Caco-2 (cell line): ENCODE data around the genes SMC3 and ACSL5.

DNA sequence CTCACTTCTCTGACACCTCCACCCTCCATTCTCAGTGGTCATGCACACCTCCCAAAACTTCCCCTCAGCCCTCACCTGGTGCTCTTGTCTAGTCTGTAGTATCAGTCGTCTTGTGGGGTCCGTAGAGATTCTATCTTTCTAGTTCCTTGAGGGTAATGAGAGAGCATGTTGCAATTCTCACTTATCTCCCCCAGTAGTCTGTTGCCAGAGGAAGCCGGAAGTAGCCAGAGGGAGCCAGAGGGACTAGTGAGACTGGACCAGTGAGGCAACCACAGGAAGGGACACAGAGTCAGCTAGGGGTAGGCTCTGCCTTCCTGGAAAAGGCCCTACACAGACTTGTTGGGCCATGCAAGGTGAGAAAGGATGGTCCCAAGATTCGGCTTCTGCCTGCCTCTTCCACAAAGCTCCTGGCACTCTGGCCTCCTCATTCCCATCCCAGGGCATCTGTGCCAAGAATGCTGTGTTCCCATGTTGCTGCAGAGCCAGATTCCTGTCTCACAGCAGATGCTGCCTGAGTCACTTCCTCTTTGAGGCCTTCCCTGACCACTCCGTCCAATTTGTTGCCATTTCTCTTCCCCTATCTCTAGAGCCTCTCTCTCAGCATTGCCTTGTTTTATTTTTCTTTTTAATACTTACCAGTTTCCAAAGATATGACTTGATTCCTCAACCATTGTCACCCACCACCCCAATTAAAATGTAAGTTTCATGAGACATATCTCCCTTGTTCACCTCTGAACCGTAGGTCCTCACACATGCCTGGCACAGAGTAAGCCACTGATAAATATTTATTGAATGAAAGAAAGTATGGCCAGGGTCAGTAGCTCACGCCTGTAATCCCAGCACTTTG is 50.5 kb upstream of the DUSP5 start:
- PRO-cap: no peak
- RRBS: no CpG with 5 or more reads among the region's 7 CpGs

DNA sequence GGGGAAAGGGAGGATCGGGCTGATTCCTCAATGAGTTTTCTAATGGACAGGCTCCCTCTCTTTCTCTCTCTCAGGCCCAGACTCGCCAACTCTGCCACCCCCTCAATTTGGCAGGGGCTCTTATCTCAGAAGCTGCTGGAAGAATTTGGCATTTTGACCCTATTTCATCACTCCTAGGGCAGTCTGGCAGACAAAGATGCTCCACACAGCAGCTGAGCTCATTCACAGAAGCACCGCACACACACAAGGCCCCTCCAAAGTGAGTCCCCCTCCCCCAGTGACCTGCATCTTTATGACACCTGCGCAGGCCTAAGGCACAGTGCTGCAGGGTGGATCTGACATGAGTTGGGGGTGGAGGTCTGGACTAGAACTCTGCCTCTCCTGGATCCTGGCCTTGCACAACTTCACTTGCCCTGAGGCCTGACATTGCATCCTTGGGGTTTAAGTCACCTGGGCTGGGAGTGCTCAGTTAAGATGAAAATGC is 41.2 kb upstream of the DUSP5 start:
- PRO-cap: bidirectional peak, plus-strand start at position 221 of the sequence, minus-strand start at position 93 of the sequence; bidirectional peak, plus-strand start at position 341 of the sequence, minus-strand start at position 261 of the sequence
- RRBS: no CpG with 5 or more reads among the region's 4 CpGs

DNA sequence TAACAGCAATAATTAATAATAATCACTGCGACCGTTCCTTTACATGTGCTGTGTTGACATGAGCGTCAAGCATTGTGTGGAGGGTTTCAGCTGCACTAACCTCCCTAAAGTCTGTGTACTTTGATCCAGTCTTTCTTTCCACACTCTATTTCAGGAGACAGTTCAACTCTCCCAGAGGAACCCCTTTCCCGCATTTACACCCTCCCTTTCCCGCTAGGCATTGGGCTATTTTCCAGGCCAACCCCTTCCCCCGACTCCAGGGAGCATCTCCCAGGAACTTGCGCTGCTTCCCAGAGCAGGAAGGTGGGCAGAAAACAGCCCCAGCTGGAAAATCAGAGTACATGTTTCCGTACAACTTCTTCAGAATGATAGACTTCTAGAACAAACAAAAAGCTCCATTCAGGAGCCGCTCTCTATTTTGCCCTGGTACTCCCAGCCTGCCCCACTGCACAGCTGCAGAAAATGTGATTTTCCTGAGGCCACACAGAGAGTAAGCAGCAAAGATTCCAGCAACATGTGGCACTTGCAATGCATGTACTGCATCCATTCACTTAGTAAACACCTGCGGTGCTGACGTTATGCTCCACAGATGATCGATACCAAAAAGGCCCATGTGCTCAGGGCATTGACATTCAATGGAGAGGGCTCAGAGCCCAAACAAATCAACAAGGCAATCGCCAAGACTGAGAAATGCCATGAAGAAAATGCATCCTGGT is 35.6 kb upstream of the DUSP5 start:
- PRO-cap: no peak
- RRBS: no CpG with 5 or more reads among the region's 13 CpGs

DNA sequence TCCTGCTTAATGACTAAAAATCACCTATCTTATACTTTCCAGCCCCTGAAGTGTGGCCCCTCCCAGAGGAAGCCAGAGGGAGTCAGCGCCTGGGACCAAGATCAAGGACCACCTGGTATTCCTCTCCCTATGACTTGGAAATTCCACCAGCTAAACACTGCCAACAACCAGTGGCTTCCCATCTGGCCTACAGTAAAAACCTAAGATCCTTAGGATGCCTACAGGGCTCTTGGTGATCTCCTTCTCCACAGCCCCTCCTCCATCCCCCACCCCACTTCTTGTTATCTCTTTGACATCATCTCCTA is 16.5 kb upstream of the DUSP5 start:
- PRO-cap: no peak
- RRBS: no CpG with 5 or more reads among the region's 1 CpG

GRCh38 chr10:110495820-110496631 is 1.7 kb upstream of the DUSP5 start:
- PRO-cap: no peak
- RRBS: 95% methylated on average over 7 of the region's 29 CpGs

DNA sequence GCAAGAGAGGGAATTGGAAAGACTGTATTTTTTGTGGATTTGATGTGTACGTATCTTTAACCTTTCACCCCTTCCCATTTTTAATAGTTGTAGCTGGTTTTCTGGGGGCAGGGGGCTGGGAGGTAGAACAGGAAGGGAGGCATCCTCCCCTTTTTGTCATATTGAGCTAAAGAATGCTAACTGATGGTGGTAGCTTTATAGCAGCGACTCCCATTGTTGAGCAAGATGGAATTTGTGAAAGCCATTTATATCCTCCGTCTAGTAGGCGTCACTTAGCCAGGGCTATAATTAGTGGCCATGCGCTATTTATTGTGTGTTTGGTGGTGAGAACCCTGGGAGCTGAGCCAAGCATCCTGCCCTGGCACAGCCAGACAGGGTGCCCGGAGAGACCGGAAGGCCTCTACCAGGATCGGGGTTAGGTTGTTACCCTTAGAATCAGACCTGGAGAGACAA is 11.4 kb downstream of the DUSP5 start:
- PRO-cap: no peak
- RRBS: no CpG with 5 or more reads among the region's 8 CpGs

DNA sequence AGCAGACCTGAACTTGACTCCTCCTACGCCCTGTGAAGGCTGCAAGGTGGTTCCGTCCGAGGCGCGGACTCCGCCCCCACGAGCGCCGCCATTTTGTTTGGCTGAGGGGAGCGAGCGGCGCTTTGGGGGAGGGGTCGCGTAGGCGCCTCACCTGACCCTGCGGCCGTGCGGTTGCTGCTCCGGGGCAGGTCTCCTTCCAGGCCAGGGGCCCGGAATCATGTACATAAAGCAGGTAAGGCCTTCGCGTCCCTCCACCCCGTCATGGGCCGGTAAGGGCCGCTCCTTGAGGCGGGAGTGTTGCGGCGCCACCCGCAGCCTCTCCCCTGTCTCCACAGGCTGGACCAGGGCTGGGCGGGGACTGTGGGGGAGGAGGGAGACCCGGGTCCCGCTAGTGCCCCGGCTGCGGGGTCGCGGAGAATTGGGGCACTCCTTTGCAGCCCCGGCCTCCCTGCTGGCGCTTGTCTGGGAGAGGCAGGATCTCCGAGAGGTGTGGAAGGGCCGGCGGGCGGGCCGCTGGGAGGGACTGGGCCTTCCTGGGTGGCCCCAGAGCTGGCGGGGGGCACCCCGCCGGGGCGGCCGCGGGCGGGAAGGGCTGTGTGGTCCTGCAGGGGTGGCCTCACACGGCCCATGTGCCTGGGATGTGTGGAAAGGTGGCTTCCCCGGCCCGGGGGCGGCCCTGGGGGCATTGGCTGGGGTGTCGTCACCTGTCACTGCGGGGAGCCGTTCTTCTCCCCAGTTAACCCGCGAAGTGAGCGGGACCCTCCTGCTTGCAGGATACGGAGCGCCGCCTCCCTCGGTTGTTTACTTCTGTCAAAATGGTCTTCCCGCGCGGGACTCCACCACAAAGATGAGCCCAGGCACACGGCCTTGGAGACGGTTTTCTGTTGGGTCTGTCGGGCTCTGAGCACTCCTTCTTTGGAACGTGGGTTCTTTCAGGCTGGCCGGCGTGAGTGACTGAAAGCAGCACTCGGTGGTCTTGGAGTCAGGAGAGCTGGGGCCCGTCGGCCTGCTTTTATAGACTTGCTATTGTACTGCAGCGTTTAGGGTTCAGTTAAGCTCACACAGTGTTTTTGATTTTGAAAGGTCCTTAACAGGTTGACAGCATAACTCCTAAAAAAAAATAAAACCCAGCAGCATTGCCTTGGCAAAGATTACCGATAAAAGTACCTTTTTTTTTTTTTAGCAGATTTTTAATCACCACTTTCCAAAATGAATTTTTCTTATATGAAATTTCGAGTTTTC is at the start of gene SMC3:
SMC3 (plus strand) TSS at position 96 of the 1,242 bp plus-strand sequence.
- PRO-cap: bidirectional peak, plus-strand start at position 96 of the sequence, minus-strand start outside the sequence; bidirectional peak, plus-strand start at position 391 of the sequence, minus-strand start at position 338 of the sequence; bidirectional peak, plus-strand start at position 912 of the sequence, minus-strand start at position 750 of the sequence
- RRBS: 5% methylated on average over 29 of the region's 79 CpGs

- PRO-cap: no peak
- RRBS: no CpG with 5 or more reads among the region's 5 CpGs
Measured at GRCh38 chr10:110580548-110581184, 13.2 kb downstream of the SMC3 start.

GRCh38 chr10:110805252-110805650 is 66.5 kb upstream of the PDCD4 start:
- PRO-cap: no peak
- RRBS: no CpG with 5 or more reads among the region's 4 CpGs

GRCh38 chr10:110827660-110828307 is 43.9 kb upstream of the PDCD4 start:
- PRO-cap: no peak
- RRBS: no CpG with 5 or more reads among the region's 11 CpGs

DNA sequence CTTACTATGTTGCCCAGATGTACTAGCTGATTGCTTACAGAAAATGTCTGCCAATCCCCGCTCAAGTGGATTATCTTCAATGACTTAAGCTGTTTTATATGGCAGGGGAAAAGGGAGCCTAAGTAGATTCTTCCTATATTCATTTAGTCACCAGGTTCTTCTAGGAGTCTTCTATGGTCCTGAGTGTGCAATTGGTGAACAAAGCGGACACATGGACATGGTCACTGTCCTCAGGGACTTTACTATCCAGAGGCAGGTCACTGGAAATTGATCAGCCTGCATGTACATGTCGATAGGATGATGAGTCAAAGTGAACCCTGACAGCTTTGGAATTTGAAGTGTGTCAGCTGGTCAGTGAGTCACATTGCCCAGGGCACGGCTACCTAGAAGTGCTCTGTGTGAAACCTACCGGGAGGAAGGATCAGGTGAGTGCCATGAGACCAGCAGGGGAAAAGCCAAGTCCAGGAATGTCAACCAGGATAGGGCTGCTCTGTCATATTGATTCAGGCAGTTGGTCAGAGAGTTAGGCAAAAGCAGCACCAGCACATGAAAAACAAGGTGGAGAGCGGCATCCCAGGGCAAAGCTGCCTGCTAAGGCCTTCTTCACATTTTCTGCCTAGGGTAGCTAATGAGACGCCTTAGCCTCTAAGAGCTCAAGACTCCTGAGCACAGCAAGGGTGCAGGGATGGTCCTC is 19.5 kb upstream of the PDCD4 start:
- PRO-cap: no peak
- RRBS: no CpG with 5 or more reads among the region's 7 CpGs

- PRO-cap: no peak
- RRBS: no CpG with 5 or more reads among the region's 6 CpGs
Measured at GRCh38 chr10:110897727-110898694, 21.0 kb downstream of the BBIP1 start.

GRCh38 chr10:110912380-110912815 is 6.6 kb downstream of the BBIP1 start:
- PRO-cap: no peak
- RRBS: no CpG with 5 or more reads among the region's 3 CpGs

- PRO-cap: no peak
- RRBS: no CpG with 5 or more reads among the region's 6 CpGs
Measured at GRCh38 chr10:110964161-110964936, 44.9 kb downstream of the SHOC2 start.

GRCh38 chr10:111756380-111756979 is 427.1 kb downstream of the GPAM start:
- PRO-cap: unidirectional peak, plus-strand start at chr10:111756717; unidirectional peak, plus-strand start at chr10:111756760
- RRBS: no CpG with 5 or more reads among the region's 10 CpGs

GRCh38 chr10:112333171-112333890 is 40.6 kb upstream of the ACSL5 start:
- PRO-cap: no peak
- RRBS: no CpG with 5 or more reads among the region's 7 CpGs

DNA sequence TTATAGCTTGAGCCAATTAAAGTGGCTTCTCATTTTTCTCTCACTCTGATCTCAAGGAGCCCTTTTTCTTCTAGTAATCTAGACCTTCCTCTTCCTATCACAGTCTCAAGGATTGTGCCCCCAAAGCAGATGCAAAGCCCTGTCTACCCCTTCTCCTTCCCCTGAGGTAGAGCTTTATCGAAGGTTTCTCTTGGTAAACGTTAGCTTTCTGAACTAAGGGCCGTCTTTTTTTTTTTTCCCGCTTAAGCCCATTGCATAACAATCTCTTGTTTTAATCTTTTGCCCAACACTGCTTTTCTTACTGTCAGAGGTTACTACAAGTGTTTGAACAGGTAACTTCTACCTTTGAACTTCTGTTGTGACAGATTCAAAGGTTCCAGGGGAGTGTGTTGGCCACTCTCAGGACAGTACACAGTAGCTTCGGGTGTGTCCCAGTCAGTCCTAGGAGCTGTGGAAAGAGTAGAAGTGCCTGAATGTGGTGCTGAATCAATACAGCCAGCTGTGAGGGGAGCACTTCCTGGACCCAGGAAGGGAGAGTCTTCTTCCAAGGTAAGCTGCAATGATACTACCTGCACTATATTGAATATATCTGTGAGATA is at the start of gene ACSL5:
ACSL5 (plus strand) TSS at position 396 of the 599 bp plus-strand sequence.
- PRO-cap: bidirectional peak, plus-strand start at position 438 of the sequence, minus-strand start at position 150 of the sequence
- RRBS: no CpG with 5 or more reads among the region's 5 CpGs

DNA sequence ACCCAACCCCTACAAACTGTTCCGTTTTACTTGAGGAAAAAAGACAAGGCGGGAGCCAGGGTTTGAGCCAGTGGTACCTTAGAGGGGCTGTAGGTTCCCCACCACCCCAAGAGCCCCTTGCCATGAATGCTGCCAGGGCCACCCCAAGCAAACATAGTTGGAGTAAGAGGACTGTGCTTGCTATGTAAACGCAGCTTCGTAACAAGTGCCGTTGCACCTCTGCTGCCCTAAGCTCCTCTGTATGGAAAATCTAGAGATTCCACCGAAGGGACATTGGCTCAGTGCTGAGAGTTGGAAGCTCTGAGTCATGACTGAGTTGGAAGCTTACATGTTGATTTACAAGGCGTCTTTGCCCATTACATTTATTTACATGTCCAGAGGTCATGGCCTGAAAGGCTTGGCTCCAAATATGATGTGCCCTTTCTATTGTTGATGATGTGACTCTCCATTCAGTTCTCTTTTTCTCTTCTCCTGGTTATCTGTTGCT is 233.2 kb upstream of the TCF7L2 start:
- PRO-cap: no peak
- RRBS: no CpG with 5 or more reads among the region's 7 CpGs

GRCh38 chr10:112752082-112752725 is 197.8 kb upstream of the TCF7L2 start:
- PRO-cap: unidirectional peak, minus-strand start at chr10:112752450
- RRBS: no CpG with 5 or more reads among the region's 4 CpGs

DNA sequence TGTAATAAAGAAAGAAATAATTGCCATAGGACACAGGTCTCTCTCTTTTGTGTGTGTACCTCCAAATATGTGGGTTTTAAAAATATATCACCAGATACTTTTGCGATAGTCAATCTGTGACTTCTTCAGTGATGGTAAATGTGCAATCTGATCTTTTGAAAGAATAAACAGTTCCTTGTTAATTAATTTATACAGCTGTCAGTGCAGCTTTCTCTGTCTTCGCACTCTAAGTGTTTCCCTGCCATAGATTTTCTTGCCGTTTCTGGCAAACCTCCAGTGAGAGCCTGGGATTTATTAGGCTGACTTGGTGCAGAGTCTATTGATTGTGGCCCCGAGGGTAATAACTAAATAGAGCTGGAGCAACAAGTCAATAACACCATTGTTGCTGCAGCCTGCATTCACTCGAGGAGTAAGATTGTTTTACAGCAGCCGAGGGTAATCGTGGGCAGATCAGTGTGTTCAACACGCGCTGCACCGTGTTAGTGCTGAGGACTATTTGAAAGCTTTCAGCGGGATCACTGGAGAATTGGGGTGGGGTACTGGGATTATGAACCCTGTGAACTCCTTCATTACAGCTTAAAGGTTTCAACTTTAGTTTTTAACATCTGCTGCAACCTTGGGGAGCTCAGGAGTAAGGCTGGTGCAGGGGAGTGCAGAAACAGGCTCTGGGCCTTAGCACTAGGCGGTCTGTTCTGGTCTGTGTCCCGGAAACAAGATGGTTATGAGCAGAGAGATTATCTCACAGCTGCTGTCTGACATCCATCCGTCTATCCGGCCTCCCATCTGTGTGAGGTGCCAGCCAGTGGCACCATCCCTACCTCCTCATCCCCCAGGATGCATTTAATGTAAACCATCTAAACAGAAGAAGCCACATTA is 174.1 kb upstream of the TCF7L2 start:
- PRO-cap: no peak
- RRBS: no CpG with 5 or more reads among the region's 15 CpGs